Kidney epithelial cell (primary cell): Measurements from ENCODE around the gene TNFSF10.

DNA sequence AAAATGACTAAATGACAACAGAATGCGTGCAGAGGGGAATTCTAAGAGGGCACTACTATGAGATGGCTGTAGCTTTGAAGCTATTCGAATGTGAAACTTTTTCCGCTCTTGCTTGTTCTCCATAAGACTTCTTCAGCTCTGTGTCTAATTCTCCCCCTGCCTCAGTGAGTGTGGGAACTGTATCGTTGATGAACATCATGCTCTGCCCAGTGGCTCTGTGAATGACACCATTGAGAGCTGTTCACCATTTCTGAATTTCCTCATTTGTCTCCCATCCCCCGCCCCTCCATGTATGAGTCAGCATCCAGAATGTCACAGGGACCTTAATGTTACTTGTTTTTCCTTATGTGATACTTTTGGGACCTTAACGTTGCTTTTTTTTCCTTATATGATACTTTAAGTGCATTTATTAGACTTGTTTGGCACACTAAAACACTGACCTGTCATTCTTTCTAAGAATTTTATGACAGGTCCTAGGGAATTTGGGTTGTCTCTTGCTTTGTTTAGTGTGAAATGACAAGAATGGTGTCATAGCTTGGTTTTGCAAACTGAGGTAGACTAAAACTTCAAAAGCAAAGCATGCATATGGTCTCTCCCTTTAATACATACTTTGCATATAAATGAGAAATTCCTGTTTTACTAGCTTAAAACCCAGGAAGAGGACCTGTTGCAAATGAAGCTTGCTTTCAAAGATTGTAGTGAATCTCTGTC lies 99.6 kb downstream of the FNDC3B start:
- RAMPAGE, long total RNA = no peak
- RRBS = no CpG with 5 or more reads among the region's 6 CpGs

- RAMPAGE, long total RNA = no peak
- RRBS = no CpG with 5 or more reads among the region's 7 CpGs
These were observed 104.7 kb downstream of the FNDC3B start for GRCh38 chr3:172143998-172144459.

DNA sequence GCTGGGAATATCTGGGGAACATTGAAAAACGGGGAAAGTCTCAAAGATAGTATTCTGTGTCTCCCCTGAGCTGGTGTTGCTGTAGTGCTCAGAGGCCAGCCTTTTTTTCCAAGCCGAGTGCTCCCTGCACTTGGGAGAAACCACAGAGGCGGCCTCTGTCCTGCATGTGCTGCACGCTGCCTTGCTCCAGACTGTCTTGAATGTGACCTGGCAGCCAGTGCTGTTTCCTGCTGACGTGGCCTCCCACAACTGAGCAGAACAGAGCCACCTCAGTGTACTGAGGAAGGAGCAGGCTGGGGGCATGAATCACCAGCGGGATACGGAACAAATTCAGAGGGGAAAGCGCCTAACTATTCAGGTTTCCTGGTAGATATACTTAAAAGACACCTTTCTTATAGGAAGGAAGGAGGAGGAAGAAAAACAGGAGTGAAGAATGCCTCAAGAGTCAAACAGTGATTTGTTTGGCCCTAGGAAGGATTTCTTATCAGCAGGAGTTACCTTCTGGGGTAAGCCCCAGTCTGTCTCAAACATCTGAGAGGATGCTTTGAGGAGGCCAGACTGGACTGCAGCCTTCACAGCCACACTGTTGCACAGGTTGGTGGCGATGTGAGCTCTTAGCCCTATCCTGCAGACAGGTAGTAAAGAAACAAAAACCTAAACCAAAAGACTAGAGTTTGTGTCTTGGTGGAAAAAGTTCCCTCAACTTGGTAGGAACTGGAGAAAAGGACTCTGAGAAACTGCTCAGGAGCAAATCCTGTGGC lies 114.0 kb downstream of the FNDC3B start:
- RAMPAGE, long total RNA = no peak
- RRBS = no CpG with 5 or more reads among the region's 9 CpGs

GRCh38 chr3:172209496-172210146 lies 170.2 kb downstream of the FNDC3B start:
- RAMPAGE, long total RNA = no peak
- RRBS = no CpG with 5 or more reads among the region's 19 CpGs

GRCh38 chr3:172256342-172256904 lies 191.8 kb downstream of the GHSR start:
- RAMPAGE, long total RNA = no peak
- RRBS = no CpG with 5 or more reads among the region's 1 CpG

GRCh38 chr3:172512309-172512972 lies 10.8 kb downstream of the TNFSF10 start:
- RAMPAGE, long total RNA = no peak
- RRBS = no CpG with 5 or more reads among the region's 6 CpGs

DNA sequence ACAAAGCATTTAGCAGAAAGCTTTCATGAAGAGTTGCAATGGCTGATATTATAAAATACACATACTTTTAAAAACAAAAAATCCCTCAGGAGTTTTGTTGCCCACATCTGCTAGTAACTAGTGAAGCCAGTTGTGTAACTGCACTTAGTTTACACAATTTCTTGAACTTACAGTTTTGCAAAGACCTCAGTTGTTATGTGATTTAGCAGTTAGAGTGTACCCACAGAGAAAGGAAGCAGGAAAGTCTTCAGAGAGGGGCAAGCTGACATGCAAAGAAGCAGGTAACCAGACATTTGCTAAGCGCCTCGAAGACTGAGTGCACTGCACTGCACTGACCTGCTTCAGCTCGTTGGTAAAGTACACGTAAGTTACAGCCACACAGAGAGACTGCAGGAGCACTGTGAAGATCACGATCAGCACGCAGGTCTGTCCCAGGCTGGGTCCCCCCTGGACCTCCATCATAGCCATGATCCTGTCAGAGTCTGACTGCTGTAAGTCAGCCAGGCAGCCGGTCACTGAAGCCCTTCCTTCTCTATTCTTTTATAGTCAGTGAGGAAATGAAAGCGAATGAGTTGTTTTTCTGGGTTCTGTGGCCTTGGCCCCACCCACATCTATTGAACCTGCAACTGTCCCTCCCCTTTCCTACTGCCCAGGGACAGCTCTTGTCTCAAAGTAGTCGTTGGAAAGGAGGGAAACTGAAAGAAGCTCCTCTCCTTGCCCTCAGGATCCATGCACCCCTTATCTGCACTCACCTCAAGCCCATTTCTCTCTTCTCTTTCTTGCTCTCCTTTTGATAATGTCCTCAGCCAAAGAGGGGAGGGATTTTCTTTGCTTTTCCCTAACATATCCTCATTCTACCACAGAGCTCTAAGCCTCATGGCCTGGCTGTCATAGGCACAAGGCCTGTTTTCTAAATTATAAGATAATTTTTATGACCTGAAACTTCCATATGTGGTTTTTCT lies at the start of gene TNFSF10:
Gene TNFSF10 (minus strand): TSS at position 514 of the 962 bp plus-strand sequence.
- RAMPAGE, long total RNA = no peak
- RRBS = no CpG with 5 or more reads among the region's 9 CpGs

- RAMPAGE, long total RNA = no peak
- RRBS = no CpG with 5 or more reads among the region's 16 CpGs
These were observed 46.1 kb downstream of the NCEH1 start for GRCh38 chr3:172664312-172665559.

DNA sequence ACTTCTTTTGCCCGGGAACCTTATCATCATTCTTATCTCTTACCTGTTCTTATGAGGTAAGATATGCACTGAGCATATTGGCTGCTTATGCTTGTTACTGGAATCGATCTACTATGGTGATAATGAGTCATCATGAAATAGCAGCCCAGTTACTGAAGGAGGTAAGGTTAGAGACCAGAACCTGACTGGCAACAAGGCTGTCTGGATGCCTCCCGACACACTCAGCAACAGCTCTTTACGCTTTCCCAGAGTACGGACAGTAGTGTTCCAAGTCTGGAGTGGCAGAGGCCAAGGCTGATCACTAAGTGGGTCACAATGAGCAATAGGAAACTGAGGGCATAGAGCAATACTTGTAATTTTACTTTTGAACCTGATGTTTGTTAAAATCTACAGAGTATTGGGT lies 314.1 kb downstream of the NLGN1 start:
- RAMPAGE, long total RNA = no peak
- RRBS = no CpG with 5 or more reads among the region's 5 CpGs

DNA sequence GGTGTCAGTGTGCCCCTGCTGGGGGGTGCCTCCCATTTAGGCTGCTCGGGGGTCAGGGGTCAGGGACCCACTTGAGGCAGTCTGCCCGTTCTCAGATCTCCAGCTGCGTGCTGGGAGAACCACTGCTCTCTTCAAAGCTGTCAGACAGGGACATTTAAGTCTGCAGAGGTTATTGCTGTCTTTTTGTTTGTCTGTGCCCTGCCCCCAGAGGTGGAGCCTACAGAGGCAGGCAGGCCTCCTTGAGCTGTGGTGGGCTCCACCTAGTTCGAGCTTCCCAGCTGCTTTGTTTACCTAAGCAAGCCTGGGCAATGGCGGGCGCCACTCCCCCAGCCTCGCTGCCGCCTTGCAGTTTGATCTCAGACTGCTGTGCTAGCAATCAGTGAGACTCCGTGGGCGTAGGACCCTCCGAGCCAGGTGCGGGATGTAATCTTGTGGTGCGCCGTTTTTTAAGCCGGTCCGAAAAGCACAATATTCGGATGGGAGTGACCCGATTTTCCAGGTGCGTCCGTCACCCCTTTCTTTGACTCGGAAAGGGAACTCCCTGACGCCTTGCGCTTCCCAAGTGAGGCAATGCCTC lies 594.1 kb upstream of the NAALADL2 start:
- RAMPAGE, long total RNA = no peak
- RRBS = no CpG with 5 or more reads among the region's 23 CpGs

GRCh38 chr3:174442725-174443589 lies 416.2 kb upstream of the NAALADL2 start:
- RAMPAGE, long total RNA = no peak
- RRBS = 97% methylated on average over 2 of the region's 6 CpGs

DNA sequence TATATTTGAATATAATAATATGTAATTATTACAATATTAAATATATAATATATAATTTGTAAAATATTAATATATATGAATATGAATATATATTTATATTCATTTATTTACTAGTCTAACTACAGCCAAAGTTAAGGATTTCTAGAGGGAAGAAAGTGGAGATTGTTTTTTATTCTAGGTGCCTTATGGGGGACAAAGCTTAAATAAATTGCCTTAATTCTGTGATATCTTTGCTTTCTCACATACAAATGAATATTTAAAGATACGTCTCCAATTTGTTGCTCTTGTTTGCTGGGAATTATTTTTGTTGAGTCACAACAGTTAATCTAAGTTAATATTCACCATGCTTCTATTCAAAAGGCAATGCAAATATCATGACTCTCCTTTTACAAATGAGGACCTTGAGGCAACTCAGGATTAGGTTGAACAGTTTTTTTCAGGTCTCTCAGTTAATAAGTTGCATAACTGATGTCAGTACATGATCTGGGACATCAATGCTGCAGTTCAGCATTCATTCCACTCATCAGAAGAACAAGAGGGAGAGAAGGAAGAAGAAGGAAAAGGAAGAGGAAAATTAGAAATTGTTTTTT lies 908 bp upstream of the NAALADL2 start:
- RAMPAGE, long total RNA = no peak
- RRBS = no CpG with 5 or more reads among the region's 1 CpG

GRCh38 chr3:174863485-174864107 lies 4.5 kb downstream of the NAALADL2 start:
- RAMPAGE, long total RNA = start-site peak on the plus strand at chr3:174863730-174863862, 27 and 30 reads in 2 replicates

DNA sequence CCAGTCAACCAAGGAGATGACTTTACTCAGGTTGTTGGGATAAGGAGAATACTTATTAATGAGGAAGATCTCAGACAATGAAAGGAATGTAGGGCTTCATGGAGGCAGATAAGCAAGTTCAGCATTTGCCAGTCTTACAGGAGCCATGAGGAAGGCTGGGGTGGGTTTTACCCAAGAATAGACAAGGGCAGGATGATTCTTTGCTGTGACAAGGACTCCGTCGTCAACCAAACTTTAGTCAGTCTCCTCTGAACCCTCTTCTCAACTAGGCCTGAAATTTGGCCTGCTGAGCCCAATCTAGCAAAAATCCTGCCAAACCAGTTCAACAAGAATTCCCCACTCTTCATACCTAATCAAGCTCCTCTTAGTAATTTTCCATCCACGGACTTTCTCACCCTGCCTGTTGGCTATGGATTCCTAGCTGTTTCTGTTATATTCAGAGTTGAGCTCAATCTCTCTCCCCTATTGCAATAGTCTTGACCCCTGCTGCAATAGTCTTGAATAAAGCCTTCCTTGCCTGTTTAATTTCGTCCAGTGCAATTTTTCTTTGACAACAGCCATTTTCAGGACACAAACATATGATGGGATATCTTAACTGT lies 280.5 kb downstream of the TBL1XR1 start:
- RAMPAGE, long total RNA = no peak
- RRBS = no CpG with 5 or more reads among the region's 4 CpGs

- RAMPAGE, long total RNA = no peak
- RRBS = no CpG with 5 or more reads among the region's 5 CpGs
These were observed 174.4 kb downstream of the TBL1XR1 start for GRCh38 chr3:177022659-177023488.

- RAMPAGE, long total RNA = no peak
- RRBS = no CpG with 5 or more reads among the region's 4 CpGs
These were observed 150.3 kb downstream of the TBL1XR1 start for GRCh38 chr3:177046709-177047662.

DNA sequence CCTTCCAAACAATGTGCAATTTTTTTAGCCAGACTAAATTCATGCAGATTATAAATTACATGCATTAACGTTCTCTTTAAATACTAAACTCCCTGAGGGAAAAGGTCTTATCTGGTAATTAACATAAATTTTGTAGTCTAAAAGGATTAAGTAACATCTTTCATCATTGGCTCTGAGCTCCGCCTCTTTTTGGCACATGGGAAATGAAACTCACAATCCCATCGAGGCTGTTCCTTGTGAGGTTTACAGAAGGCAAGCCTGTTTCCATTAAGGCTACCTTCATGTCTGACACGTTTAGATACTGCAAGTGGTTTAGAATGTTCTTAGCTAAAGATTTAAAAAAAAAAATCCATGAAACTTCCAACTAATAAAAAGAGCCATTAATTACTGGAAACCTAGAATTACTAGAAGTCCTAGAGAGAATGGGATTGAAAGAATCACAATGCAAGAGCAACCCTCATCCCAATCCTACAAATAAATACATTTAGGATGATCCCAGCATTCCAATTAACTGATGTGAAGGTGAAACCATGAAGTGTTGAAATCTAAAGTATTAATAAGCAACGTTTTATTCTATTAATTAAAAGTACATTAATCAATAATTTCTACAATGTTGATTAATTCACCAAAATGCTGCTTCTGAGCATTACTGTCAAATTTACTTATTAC lies 75.6 kb downstream of the TBL1XR1 start:
- RAMPAGE, long total RNA = no peak
- RRBS = no CpG with 5 or more reads among the region's 5 CpGs

DNA sequence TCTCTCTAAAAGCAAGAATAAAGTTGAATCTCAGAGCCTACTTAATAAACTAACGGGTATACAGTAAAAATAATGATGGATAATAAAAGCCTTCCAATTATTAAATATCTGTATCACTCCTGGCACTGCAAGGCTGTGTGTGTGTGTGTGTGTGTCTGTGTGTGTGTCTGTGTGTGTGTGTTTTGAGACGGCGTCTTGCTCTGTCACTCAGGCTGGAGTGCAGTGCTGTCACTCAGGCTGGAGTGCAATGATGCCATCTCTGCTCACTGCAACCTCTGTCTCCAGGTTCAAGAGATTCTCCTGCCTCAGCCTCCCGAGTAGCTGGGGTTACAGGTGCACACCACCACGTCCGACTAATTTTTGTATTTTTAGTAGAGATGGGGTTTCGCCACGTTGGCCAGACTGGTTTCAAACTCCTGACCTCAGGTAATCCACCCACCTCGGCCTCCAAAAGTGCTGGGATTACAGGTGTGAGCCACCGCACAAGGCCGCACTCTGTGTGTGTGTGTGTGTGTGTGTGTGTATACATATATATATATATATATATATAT lies 62.4 kb downstream of the TBL1XR1 start:
- RAMPAGE, long total RNA = no peak
- RRBS = no CpG with 5 or more reads among the region's 11 CpGs

DNA sequence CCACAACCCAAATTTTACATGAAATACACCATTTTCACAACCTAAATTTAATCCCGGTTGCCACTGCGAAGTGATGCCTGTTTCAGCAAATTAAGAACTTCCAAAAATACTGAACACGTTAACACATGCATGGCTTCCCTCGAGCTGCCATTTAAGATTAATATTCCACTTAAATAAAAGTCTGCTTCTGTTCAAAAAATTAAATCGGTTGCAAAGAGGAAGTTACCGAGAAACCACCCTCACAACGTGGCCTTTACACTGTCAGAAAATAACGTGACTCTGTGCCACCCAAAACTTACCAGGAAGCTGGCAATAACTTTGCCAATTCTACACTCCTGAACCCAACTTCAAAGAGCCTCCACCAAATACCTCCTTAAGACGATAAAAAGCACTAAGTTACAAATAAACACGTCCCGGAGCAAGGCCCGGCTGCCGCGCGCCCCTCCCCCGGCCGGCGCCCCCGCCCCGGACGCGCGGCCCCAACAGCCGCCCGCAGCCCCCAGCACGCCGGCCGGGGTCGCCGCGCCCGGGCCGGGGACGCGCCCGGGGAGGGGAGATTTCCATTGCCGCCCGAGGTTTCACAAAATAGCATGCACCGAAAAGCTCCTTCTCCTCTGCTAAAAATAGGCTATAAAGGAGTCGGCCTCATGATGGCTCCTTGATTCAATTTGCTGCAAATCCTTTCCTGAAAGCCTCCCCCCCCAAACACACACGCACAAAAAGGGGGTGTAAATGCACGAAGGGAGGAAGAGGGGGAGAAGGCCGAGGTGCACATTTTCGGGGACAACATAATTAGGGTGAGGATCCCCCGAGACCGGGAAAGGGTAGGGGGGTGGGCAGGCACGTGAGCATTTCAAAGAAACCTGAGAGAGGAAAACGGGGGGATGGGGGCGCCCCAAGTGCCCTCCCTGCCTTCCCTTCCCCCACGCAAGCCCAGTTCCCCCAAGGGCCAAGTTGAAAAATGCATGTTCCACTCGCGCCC lies 950 bp downstream of the TBL1XR1 start:
- RAMPAGE, long total RNA = no peak
- RRBS = 2% methylated on average over 8 of the region's 52 CpGs

DNA sequence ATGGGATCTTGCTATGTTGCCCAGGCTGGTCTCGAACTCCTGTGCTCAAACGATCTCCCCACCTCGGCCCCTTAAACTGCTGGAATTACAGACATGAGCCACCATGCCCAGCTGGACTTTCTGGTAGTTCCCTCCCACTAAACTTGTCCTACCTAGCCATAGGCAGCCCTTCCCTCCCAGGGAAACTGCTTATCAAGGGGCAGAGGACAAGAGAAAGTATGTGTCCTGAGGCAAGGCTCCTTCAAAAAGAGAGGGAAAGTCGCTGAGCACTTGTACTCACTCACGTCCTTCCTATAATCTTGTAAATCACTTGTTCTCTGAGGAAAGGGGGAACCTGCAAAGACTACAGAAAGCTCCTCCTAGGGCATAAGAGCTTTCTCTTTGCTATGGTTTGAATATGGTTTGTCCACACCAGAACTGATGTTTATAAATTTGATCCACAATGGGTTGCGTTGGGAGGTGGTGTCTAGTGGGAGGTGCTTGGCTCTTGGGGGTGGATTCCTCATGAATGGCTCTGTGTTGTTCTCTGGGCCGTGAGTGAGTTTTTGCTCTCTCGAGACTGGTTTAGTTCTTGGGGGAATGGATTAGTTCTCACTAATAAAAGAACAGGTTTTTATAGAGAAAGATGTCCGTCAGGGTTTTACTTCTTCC lies 13.7 kb upstream of the TBL1XR1 start:
- RAMPAGE, long total RNA = no peak
- RRBS = no CpG with 5 or more reads among the region's 9 CpGs